ENCODE data around the genes ENO1, SPSB1 and TMEM201.

GRCh38 chr1:8878550-8879594 lies at the start of gene ENO1:
Gene ENO1 (minus strand): TSS chr1:8878686.
- PRO-cap: bidirectional peak, plus-strand start at chr1:8878835, minus-strand start at chr1:8878686
- RAMPAGE, long total RNA: start-site peak on the minus strand at chr1:8878653-8878699, 3,537 and 2,962 reads in 2 replicates

DNA sequence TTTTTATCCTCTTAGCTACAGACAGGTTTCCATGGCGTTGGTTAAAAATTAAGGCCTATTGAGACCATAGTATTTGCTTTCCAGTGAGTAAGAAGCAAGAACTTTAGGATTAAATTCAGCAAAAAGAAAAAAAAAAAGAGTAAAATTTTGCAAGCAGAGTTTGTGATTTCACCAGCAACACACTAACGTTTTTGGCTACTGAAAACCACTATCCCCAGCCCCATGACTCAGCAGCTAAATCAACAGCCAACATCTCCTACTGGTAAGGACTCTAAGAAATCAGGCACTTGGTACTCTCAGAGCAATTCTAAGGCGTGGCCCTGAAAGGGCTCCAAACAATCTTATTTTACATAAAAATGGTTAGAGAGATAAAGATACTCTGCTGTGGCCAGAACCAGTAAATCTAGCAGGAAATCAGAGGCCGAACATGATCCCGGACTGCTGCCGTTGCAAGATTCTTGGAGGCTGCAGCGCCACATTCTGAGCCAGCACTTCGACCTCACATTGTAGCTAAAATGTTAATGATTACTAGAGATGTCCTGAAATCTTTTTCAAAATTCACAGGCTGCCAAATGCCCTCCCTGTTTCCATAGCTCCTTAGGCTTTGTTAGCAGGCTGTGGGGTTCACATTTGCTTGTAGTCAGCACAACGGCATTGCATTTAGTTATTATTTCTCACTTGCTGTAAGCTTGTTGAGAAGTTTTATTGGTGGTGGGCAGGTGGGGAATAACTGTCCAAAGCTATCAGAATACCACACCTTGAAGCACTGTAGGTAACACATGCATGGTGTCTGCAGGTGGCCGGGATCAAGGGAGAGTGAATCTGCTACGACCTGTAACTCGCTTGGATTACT lies 1.7 kb upstream of the ENO1 start:
- PRO-cap: no peak
- RAMPAGE, long total RNA: no peak

GRCh38 chr1:8943389-8944005 lies 2.2 kb upstream of the CA6 start:
- PRO-cap: no peak
- RAMPAGE, long total RNA: no peak

GRCh38 chr1:8969970-8970485 lies 24.4 kb downstream of the CA6 start:
- PRO-cap: no peak
- RAMPAGE, long total RNA: no peak

DNA sequence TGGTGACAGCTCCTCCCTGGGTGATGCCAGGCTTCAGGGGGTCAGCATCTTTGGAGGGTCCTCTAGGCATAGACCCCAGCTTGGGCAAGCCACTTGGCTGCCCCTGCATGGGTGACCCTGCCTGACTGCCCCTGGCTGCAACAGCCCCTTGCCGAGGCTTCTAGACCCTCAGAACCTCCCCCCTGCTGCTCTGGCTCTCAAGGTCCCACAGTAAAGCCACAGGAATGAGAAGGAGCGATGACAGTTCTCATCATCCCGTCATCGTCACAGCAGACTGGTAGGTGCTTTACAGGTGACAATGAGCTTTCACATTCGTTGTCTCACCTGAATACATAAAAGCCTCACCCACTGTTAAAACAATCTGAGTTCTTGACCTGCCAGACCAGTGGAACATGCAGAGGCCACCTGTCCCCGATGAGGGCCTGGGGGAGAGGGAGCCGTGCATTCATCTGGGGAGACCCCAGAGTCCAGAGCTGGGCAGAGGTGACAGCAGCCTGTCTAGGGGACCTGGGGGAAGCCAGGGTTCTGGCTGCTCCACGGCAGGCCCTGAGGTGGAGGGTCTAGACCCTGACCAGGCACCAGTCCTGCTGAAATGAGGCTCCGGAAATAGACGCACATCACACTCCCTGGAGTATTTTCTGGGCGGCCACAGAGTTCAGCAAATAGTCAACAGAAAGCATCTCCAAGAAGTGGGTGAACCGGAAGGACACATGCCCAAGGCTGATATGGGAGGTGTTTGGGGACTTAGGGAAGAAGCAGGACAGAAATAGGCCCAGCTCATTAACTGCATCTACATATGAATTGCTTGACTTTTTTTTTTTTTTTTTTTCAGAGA lies 36.2 kb upstream of the GPR157 start:
- PRO-cap: no peak
- RAMPAGE, long total RNA: no peak

DNA sequence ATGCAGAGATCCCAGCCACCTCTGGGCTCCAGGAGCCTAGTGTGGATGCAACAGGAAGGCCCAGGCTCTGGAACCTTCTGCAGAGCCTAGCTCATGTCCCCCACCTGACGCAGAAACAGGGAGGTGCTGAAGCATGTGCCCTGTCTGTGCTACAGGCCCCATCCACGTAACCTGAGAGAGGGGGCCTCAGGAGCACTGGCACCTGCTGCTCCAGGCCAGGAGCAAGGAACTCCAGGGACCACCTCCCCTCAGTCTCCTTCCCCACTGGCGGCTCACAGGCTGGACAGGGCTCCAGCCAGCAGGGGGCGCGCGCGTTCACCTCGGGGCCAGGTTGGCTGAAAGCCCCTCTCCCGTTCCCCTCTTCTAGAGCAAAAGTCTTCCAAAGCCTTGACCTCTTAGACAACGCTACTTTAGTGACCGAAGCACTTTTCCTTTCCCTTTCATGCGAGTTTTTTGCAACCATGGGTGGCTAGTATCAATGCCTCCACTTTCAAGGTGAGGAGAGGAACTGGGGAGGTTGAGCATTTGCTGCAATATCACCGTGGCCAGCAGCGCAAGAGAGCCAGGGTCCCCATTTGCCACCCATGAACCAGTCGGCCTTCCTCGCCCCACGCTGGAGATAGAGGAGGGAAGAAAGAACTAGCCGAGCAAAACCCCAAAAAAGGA lies 52.4 kb upstream of the GPR157 start:
- PRO-cap: no peak
- RAMPAGE, long total RNA: no peak

DNA sequence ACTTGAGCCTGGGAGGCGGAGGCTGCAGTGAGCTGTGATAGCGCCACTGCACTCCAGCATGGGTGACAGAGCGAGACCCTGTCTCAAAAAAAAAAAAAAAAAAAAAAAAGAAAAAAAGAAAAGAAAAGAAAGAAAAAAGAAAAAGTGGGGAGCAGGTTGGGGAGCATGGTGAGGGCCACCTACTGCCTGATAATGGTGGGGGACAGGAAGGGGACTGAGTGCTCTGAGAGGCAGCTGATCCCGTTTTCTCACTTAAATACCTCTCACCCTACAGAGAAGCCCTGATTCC lies 769 bp upstream of the H6PD start:
- PRO-cap: no peak
- RAMPAGE, long total RNA: no peak

DNA sequence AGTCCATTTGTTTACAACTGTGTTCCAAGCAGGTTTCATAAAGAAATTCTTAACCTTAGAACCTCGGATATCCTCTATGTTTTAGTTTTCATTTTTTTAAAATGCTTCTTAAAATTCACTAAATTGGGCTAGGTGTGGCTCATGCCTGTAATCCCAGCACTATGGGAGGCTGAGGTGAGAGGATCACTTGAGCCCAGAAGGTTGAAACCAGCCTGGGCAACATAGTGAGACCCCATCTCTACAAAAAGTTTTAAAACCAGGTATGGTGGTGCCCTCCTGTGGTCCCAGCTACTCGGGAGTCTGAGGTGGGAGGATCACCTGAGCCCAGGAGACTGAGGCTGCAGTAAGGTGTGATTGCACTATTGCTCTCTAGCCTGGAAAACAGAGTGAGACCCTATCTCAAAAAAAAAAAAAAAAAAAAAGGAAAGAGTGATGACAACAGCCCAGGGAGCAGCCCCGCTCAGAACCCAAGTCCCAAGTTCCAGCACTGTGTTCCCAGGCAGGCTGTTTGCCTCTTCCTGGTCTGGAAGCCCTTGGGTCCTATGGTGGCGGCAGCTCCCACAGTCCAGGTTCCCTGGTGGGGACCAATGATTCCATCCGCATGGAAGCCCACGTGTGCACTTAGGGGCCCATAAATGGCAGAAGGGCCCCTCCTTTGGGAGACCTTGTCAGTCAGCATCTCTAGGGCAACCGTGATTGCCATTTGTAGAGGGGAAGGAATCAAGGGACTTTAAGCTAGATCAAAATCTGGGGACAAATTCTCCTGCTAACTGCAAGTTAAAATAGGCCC lies 24.7 kb upstream of the SPSB1 start:
- PRO-cap: no peak
- RAMPAGE, long total RNA: no peak

GRCh38 chr1:9281687-9282262 lies 10.9 kb upstream of the SPSB1 start:
- PRO-cap: no peak
- RAMPAGE, long total RNA: no peak

- PRO-cap: unidirectional peak, plus-strand start at chr1:9292894
- RAMPAGE, long total RNA: no peak
These were observed at the start of gene SPSB1 for GRCh38 chr1:9292480-9293138. Gene SPSB1 (plus strand): TSS chr1:9292894.

- PRO-cap: no peak
- RAMPAGE, long total RNA: no peak
These were observed 39.5 kb downstream of the SPSB1 start for GRCh38 chr1:9332008-9332798.

DNA sequence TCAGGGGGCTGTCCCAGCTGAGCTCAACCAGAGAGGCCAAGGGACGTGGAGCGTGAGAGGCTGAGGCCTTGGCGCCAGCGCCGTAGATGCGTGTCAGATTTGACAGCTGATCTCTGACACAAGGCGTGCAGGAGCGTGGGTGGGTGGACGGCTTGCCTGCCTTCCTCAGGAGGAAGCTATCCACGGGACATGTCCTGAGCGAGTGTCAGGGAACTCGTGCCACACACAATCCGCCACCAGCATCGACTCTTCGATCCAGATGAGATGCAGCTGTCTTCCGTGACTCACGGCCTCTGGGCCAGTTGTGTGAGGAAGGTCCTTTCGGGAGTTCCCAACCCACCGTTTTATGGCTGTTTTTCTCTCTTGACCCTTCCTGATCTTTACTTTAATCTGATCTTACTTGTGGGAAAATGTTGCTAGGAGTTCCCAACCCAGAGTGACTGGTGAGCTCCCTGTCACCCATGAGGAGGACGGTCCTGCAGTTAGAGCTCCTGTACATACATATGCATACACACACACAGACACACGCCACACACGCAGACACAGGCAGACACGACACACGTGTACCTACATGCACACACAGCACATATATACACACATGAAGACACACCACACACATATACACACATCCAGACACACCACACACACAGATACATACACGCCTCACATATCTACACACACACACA lies 56.9 kb downstream of the SPSB1 start:
- PRO-cap: no peak
- RAMPAGE, long total RNA: no peak

DNA sequence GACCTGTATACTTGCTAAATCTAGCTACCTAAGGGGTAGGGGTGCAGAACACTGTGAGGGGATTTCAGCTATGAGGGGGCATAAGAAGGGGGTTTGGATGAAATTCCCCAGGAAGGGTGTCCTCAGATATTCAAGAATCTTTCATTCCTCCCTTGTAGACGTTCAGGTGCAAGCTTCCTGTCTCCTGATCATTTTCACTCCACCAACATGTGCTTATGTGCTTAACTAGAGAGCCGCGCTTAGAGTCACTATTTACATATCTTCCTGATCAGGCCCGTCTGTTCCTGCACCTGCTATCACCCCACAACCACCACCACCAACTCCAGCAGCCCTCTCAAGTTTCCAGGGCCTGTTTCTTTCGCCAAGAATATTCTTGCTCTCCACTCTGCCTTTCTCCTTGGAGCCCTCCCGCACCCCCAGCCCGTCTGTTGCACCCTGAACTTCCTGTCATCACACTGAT lies 113.4 kb downstream of the SPSB1 start:
- PRO-cap: no peak
- RAMPAGE, long total RNA: no peak

- PRO-cap: no peak
- RAMPAGE, long total RNA: no peak
These were observed 89.9 kb upstream of the SLC25A33 start for GRCh38 chr1:9449240-9449925.

DNA sequence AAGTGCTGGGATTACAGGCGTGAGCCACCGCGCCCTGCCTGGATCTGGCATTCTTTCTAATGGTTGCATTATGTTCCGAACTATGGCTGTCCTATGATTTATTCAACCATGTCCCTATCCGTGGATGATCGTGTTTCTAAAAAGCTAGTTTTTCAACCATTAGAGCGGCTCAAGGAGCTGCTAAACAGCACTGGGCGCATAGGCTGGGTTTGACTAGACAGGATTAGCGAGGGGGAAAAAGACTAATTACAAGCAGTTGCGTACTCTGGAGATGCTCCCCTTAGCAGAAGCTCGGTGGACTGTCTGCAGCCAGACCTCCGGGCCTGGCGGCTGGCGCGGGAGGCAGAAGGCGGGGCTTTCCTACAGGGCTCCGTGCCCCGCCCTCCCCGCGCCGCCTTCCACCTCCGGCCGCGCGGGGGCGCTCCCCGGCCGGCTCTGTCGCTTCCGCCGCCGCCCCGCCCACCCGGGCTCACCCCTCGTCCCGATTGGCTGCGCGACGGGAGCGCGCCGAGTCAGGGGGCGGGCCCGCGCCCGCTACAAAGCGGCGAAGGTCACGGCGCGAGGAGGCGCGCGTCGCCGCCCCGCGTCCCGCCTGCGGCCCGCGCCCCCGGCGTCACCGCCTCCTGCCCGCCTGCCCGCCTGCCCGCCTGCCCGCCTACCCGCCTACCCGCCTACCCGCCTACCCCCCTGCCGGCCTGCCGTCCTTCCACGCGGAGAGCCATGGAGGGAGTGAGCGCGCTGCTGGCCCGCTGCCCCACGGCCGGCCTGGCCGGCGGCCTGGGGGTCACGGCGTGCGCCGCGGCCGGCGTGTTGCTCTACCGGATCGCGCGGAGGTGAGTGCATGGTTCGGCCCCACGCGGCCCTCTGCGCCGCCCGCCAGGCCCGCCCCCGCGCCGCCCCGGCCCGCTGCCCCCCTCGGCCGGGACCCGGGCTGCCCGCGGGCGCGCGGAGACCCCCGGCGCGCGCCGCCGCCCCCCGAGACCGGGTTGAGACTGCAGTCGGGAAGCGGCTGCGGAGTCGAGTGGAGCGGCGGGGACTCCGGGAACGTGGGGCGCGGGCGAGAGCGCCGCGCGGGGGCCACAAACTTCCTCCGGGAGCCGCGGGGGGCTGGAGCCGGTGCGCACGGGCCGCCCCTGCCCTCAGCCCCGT lies at the start of gene TMEM201:
Gene TMEM201 (plus strand): TSS at position 701 of the 1,149 bp plus-strand sequence.
- PRO-cap: bidirectional peak, plus-strand start at position 539 of the sequence, minus-strand start at position 300 of the sequence
- RAMPAGE, long total RNA: no peak

DNA sequence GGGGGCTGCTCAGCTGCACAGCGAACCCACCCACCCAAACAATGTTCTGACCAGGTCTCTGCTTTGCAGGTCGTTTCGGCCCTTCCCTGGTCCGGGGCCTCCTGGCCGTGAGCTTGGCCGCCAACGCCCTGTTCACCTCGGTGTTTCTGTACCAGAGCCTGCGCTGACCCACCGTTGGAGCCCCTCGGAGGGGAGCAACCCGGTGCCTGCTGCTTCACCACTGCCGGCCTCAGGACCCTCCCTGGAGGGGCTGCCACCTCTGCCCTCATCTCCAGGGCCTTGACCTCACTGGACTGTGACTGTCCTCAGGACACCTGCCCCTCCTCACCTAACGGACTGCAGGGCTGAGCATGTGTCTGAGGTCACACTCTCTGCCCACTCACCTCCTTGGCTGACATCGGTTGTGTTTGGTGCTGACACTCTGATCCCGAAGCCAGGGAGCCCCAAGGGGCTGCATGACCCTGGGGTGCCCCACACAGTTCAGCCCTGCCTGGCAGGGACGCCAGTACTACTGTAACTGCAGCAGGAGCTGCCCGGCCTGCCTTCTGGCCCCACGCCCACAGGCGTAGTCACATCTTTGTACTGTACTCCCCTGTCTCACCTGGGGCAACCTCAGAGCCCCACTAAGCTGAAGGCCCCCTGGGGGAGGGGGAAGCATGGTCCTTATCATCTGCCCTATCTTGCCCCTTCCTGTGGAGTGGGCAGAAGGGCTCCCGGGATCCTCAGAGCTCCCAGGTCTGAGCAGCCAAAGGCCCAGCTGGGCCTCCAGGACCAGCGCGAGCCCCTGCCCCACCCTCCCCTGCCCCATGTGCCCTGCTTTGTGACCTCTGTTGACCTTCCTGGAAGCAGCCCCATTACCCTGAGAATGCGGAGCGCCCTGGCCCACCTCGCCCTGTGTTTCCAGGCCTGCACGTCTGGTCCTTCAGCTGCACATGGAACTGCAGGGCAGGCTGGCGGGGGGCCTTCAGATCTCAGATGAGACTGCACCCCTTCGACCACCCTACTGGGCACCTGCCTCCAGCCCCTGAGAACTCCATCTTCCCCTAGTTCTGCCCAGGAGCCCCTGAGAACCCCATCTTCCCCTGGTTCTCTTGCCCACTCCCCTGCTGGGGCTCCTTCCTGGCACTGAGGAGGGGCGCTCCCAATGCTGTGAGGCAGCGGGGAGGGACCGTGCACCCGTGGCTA lies 24.6 kb downstream of the TMEM201 start:
- PRO-cap: no peak
- RAMPAGE, long total RNA: no peak

- PRO-cap: no peak
- RAMPAGE, long total RNA: no peak
These were observed 25.5 kb upstream of the PIK3CD start for GRCh38 chr1:9626040-9626499.

DNA sequence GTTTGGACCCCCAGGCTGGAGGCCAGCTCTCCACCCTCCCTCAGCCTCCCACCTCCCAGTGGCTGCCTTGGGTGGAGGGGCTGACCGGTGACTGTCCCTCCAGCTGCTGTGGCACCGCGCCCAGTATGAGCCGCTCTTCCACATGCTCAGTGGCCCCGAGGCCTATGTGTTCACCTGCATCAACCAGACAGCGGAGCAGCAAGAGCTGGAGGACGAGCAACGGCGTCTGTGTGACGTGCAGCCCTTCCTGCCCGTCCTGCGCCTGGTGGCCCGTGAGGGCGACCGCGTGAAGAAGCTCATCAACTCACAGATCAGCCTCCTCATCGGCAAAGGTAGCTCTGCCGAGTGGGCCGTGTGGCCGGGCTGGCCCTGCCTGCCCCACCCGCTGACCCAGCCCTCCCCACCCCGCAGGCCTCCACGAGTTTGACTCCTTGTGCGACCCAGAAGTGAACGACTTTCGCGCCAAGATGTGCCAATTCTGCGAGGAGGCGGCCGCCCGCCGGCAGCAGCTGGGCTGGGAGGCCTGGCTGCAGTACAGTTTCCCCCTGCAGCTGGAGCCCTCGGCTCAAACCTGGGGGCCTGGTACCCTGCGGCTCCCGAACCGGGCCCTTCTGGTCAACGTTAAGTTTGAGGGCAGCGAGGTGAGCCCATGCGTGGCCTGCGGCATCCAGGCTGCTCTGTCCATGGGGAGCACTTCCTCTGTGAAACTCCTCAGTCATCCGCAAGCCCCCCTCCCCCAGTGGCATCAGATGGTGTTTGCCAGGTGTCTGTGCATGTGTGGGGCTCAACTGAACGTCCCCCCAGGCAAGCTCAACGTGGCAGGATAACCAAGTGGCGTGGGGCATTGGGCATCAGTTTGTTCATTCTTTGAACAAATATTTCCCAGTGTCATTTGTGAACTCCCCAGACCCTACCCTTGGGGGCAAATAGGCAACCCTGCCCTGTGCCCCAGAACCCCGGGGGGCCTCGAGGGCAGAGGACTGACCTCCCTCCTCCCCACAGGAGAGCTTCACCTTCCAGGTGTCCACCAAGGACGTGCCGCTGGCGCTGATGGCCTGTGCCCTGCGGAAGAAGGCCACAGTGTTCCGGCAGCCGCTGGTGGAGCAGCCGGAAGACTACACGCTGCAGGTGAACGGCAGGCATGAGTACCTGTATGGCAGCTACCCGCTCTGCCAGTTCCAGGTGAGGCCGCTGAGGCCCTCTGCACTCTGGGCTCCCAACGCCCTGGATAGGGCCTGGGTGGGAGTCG lies 64.3 kb downstream of the PIK3CD start:
- PRO-cap: no peak
- RAMPAGE, long total RNA: no peak

- PRO-cap: no peak
- RAMPAGE, long total RNA: no peak
These were observed 78.4 kb downstream of the PIK3CD start for GRCh38 chr1:9729917-9730303.

DNA sequence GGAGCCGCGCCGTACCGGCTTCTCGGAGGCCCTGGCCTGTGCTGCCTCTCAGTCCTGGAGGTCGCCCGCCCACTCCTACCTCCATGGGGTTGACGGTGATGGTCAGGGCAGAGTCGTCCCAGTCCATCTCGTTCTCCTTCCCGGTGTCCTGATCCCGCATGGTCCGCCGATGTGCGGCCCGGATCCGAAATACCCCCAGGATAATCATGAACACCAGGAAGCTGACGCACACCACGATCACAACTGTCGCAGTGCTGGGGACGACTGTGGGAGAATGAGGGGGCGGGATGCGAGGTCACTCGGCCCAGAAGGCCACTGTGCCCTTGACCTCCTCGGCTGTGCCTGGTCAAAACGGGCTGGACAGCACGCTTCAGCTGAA lies 79.6 kb downstream of the PIK3CD start:
- PRO-cap: no peak
- RAMPAGE, long total RNA: no peak